Measurements from ENCODE around the gene PARD6G.

DNA sequence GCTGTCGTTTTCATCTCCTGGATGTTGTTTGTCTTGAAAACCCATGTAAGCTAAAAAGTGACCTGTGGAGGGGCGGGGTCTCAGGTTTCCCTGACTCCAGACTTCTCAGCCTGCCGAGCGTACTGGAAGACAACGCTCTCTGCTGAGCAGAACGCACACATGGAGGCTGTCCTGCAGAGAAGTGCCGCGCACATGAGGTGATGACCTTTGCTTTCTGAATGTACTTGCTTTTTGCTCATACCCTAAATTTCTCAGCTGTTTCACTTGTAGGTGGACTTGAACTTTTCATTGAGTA, 4.1 kb downstream of the RBFA start:
- RRBS, result no CpG with 5 or more reads among the region's 8 CpGs

DNA sequence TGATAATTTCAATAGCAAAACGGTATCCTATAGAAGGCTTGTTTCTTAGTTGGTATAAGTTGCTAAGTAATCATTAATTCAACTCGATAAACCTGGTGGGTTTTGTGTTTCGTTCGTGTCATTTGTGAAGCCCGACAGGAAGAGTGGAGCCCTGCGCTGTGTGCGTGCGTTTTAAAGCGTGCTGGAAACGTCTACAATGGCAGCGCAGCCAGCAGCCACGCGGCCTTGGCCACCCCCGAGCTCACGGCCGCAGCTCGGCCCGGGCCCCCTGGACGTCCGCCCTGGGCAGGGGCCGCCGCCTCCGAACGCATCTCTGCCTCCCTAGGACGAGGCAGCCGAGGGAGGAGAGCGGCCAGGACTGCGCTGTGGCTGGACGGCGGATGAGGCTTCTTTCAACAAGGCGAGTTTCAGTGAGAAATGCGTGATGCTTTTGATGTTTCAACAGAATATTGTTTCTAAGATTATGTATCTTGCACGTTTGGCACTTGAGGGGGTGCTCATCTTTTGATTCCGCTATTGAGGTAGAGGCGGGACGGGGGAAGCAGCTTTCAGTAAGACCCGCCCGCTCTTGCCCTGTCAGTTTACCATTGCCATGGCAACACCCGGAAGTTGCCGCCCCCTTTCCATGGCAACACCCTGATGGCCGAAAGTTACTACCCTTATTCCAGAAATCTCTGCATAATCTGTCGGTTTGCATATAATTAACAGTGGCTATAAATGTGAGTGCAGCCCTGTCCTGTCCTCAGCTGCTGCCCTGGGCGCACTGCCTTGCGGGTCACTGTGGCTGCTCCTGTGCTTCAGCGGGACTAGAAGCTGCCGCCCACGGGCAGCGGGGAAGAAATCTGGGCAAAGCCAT, 38.5 kb downstream of the ADNP2 start:
- RRBS, result no CpG with 5 or more reads among the region's 48 CpGs

DNA sequence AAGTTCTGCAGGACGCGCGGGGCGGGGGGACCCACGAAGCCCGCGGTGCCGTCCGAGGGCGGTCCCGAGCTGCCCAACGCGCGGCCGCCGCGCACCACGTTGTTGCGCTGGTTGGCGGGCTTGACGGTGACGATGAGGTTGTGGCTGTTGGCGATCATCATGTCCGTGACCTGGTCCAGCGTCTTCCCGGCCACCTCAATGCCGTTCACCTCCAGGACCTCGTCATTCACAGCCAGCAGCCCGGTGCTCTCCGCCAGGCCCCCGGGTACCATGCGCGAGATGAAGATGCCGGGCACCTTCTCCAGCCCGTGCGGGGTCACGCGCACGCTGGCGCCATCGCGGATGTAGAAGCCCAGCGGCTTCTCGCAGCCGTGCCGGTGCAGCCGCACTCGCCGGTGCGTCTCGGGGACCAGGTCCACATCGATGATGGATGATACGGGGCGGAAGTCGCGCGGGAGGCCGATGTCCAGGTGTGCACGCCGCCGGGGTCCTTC, 51.0 kb downstream of the ADNP2 start:
- RRBS, result 67% methylated on average over 23 of the region's 61 CpGs

- RRBS, result 2% methylated on average over 87 of the region's 125 CpGs
Measured at GRCh38 chr18:80246799-80247933, at the start of gene PARD6G. Gene PARD6G, minus strand, starts transcription at chr18:80247514.

DNA sequence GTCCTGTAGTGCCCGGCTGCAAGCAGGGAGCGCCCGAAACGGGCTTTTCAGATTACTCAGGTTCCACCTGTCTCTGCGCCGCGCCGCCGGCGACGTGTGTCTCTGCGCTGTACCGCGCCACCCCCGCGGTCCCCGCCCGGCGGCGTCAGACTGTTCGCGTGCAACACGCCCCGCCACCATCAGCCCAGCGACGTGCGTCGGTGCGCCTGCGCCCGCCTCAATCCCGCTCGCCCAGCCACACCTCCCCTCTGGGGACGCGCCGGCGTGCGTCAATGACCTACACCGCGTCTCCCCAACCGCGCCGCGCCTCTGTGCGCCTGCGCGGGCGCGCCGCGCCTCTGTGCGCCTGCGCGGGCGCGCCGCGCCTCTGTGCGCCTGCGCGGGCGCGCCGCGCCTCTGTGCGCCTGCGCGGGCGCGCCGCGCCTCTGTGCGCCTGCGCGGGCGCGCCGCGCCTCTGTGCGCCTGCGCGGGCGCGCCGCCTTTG, 15.1 kb upstream of the PARD6G start:
- RRBS, result no CpG with 5 or more reads among the region's 85 CpGs

Data from foreskin fibroblast (primary cell).